AG09309 (cell line): ENCODE measurements around a stretch of chr2.

- RRBS = no CpG with 5 or more reads among the region's 7 CpGs
These were observed 41.4 kb downstream of the EPAS1 start for GRCh38 chr2:46338442-46339139.

DNA sequence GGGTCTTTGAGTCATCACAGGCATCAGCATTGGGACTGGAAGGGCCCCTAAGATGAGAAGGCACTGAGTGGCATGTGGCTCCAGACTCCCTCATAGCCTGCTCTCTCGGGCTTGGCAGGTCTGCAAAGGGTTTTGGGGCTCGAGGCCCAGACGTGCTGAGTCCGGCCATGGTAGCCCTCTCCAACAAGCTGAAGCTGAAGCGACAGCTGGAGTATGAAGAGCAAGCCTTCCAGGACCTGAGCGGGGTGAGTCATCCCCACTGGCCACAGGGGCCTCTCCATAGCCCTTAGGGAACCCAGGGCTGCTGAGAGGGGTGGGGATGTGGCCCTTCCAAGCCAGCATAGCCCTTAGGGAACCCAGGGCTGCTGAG, 84.3 kb downstream of the EPAS1 start:
- RRBS = no CpG with 5 or more reads among the region's 6 CpGs

DNA sequence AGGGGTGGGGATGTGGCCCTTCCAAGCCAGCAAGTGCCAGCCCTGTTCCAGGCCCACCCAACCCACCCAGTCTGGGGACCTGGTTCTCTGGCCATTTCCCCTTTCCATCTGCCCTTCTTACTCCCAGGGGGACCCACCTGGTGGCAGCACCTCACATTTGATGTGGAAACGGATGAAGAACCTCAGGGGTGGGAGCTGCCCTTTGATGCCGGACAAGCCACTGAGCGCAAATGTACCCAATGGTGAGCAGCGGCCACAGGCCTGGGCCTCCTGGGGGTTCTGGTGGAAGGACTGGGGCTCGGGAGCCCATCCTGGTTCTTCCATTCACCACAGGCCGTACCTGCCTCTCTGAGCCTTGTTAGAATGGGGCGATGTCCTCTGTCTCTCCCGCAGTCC, 84.6 kb downstream of the EPAS1 start:
- RRBS = no CpG with 5 or more reads among the region's 8 CpGs

GRCh38 chr2:46459549-46459753, 82.8 kb upstream of the RHOQ start:
- RRBS = no CpG with 5 or more reads among the region's 3 CpGs

DNA sequence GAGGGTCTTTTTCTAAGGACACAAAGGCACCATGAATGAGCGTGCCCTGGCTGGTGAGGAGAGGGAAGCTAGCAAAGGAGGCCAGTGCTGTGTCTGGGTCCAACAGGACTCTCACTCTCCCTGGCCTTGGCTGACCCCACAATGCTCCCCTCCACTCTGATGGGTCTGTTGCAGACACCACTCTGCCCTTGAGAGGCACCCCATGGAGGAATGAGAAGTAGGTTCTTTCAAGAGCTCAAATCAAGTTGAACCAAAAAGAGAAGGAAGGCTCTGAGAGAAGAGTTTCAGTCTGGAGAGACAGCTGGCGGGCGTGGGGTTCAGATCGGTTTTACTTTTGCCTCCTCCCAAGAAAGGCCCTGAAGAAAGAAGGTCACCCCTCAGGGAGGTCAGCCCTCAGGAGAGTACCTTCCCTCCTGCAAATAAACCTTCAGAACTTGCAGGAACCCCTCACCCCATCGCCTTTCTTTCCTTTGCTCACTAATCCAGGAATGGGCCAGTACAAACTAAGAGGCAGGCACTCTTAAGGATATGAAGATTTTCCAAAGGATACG, 44.5 kb upstream of the RHOQ start:
- RRBS = no CpG with 5 or more reads among the region's 6 CpGs

DNA sequence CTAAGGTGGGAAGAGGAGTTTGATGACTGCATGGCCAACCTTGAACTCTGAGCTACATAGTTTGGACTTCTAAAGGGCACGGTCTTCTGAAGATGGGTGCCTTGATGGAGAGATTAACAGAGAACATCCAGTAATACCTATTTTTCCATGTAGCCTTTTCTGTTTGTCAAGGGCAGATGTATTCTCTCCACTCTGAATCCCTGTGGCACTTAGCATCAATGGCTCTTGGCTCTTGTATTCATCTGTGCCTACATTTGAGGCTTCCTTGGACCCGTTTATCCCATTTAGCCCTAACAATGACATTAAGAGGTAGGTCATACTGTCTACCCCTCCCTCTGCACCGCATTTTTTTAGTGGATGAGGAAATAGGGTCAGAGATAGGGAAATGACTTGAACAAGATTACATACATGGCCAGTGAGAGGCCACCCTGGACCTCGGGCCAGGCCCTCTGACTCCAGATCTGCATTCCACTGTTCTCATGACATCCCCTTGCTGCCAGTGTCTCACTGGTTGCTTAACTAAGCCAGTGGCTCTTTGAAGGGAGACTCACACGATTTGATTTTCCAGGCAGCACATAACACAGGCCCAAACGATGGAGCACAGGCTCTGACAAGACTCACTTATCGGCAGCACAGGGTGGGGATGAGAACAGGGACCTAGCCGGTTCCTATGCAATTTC, 19.2 kb upstream of the ATP6V1E2 start:
- RRBS = no CpG with 5 or more reads among the region's 8 CpGs

- RRBS = no CpG with 5 or more reads among the region's 8 CpGs
These were observed 26.9 kb upstream of the ATP6V1E2 start for GRCh38 chr2:46568998-46569902.

- RRBS = no CpG with 5 or more reads among the region's 4 CpGs
These were observed 5.7 kb downstream of the SOCS5 start for GRCh38 chr2:46704558-46705426.

GRCh38 chr2:46706353-46707041, 7.4 kb downstream of the SOCS5 start:
- RRBS = no CpG with 5 or more reads among the region's 5 CpGs

GRCh38 chr2:46759223-46759812, 60.2 kb downstream of the SOCS5 start:
- RRBS = no CpG with 5 or more reads among the region's 11 CpGs

- RRBS = no CpG with 5 or more reads among the region's 16 CpGs
These were observed 68.5 kb downstream of the MCFD2 start for GRCh38 chr2:46846923-46847697.

DNA sequence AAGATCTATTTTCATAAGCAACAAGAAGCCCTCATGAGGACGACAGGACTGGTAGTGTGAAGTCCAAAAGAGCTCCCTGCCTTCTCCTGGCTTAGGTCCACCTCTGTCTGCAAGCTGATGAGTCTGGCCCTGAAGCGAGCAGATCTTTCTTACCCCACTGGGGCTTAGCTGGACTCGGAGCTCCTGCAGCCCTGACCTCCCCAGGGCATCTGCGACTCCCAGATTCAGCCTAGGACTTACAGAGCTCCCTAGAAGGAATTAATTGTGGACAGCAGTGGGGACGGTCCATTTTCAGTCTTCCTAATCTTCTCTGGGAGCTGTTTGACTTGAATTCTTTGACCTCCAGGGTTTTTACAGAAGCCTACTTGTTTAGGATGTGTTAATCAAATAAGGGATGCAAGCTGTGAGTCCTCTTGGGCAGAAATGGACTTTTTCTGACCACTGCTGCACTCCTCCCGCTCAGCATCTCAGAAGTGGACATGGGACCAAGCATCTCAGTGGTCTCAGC, 53.6 kb downstream of the MCFD2 start:
- RRBS = no CpG with 5 or more reads among the region's 6 CpGs

DNA sequence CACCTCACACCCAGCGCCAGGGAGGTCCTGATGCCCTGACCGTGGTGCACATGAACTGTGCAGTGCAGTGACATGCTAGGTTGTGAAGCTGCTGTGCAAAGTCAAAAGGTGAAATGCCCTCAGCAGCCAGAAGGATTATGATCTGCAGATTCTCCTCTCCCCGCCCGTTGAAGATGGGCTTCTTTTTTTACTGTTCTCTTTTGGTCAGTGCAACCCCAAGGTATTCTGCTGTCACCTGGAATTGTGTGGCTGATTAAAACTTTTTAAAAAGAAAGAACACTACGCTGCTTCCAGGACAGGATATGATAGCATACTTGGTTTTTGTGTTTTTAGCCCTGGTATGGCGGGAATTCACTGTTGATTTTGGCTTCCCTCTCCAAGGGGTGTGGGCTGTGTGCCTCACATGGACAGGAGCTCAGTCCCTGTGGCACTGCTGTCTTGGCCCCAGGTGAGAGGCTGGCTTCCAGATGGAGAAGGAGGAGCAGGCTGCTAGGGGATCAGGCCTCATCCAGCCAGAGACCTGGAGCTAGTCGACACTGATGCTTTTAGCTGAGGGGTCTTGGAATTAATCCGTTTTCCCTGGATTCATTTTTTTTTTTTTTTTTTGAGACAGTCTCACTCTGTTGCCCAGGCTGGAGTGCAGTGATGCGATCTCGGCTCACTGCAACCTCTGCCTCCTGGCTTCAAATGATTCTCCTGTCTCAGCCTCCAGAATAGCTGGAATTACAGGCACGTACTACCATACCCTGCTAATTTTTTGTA, 24.1 kb downstream of the TTC7A start:
- RRBS = no CpG with 5 or more reads among the region's 11 CpGs

DNA sequence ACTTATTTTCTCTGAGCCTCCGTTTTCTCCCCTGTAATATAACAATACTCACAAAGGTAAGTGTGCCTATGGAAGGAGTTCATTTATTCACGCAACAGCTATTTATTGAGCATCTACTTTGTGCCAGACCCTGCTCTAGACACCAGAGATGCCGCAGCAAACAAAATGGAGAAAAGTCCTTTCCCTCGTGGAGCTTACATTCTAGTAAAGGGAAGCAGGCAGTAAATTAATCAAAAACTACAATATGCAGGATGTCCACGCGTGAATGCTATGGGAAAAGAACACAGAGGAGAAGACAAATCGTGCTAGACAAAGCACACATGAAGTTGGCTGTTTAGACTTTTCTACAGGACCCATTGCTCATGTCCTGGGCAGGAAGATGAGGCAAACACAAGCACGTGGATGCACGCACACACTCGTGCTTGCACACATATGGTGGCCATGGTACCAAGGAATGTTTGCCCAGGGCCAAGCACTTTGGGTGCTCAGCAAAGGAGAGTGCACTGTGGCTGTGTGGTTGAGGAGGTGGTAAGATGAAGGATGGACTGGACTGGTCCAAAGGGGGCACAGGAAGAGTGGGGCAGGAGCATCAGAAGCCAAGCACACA, 54.7 kb downstream of the TTC7A start:
- RRBS = no CpG with 5 or more reads among the region's 10 CpGs

DNA sequence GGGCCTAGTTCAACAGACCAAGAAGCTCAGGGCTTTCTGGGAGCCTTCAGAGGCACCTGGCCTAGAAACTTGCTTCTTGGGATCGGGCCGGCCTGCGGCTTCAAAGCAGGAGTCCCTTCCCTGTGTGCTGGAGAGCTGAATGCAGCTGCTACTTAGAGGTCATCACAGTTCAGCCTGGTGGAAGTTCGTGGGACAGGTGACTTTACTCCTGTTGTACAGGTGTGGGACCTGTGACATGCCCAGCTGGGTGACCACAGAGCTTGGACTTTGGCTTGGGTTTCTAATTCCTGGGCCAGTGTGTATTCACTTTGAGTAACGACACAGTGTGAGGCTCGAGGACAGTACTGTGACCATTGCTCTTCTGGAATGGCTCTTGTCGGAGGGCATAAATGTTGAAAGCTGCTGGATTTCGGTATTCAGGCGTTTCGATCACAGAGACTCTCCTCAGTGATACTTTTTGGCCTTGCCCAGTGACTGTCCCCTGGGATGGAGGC, 99.6 kb downstream of the TTC7A start:
- RRBS = no CpG with 5 or more reads among the region's 10 CpGs

GRCh38 chr2:47076568-47077317, 78.4 kb downstream of the STPG4 start:
- RRBS = no CpG with 5 or more reads among the region's 12 CpGs

- RRBS = no CpG with 5 or more reads among the region's 3 CpGs
These were observed 77.9 kb downstream of the STPG4 start for GRCh38 chr2:47077318-47077595.

DNA sequence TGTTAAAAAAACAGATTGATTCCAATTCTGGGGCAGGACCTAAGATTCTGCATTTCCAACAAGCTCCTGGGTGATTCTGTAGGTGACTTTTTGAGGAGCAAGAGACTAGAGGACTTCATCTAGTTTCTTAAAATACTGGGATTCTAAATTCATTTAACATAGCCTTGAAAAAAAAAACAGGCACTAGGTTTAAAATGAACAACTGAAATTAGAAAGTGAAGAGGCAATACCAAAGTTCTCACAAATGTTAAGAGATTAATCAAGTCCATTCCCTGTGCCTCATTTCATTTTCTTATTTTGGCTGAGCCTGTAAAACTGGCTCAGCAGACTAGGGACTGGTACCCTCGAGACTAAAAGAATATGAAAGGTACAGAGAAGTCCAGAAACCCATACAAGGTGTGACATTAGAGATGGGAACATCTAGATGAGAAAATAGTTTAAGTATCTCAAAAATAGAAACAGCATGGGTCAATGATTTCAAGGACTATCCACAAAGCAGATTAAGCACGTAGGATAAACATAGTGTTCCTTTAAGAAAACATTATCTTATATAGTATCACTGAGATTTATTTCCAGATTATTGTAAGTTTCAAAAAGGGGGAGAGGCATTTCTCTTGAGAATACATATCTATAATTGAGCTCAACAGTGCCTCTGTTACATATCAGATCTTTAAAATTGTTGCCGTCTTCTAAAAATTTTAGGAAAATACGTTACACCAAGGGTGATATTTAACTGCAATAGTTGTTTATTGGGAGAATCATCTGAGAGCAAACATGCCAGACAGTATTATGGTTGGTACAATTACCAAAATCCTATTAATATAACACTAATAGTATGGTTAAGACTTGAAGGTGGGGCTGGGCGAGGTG, 2.4 kb upstream of the STPG4 start:
- RRBS = no CpG with 5 or more reads among the region's 5 CpGs

DNA sequence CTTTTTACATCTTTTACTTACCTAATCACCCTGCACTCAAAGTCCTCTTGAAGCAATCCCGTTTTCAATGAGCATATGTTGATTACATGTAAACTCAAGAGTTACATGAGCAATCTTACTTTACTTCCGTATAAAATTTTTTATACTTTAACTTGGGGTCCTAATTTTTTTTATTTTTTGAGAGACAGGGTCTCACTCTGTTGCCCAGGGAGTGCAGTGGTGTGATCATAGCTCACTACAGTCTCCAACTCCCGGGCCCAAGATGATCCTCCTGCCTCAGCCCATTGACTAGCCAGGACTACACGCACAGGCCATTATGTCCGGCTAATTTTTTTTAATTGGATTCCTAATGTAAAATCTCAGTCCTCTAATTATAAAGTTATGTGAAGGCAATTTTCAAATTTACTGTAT, 2.2 kb downstream of the CALM2 start:
- RRBS = 3% methylated on average over 2 of the region's 5 CpGs